ENCODE measurements around a stretch of chr11.

GRCh38 chr11:61125963-61126330, 23.7 kb downstream of the CD5 start:
- PRO-cap: no peak
- RAMPAGE, long total RNA, 3 experiments: no peak in any of the 3 experiments

DNA sequence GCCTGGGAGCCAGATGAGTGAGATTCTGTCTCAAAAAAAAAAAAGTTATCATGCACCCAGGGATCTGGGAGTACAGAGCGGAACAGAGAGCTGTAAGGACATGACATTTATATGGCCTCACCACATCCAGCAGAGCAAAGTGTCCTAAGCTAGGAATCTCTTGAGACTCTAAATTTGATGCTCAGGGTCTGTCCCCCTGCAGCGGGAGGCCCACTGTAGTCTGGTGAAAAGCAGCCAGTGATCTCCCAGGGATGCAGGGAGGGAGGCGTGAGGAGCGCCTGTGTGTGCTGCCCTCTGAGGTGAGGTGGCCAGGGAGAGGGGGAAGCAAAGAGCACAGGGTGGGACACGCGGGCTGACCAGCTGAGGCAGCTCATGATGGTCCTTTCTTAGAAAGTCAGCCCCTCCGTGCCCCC, 26.4 kb downstream of the CD5 start:
- PRO-cap: no peak
- RAMPAGE, long total RNA, 3 experiments: no peak in any of the 3 experiments

DNA sequence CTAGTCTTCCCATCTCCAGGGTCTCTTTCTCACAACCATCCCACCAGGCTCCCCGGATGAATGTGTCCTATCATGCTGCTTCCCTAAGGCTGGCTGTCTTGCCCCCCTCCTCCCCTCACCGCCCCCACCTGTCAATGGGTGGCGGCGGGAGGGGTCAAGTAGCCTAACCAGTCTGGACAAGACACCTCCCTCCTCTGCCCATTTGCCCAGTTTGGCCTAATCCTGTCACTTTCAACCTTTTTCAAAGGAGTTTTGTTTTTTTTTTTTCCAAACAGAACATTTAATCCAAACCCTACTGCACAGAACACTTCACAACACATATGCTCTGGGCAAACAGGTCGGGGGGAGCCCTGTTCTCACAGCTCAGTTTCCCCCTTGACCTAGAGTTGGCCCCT, 10.9 kb downstream of the VPS37C start:
- PRO-cap: no peak
- RAMPAGE, long total RNA, 3 experiments: no peak in any of the 3 experiments

GRCh38 chr11:61151572-61152400, 9.4 kb downstream of the VPS37C start:
- PRO-cap: no peak
- RAMPAGE, long total RNA, 3 experiments: no peak in any of the 3 experiments

GRCh38 chr11:61152679-61153157, 8.5 kb downstream of the VPS37C start:
- PRO-cap: no peak
- RAMPAGE, long total RNA, 3 experiments: no peak in any of the 3 experiments

- PRO-cap: no peak
- RAMPAGE, long total RNA, 3 experiments: no peak in any of the 3 experiments
These were observed 11.8 kb upstream of the VWCE start for GRCh38 chr11:61306896-61307371.

DNA sequence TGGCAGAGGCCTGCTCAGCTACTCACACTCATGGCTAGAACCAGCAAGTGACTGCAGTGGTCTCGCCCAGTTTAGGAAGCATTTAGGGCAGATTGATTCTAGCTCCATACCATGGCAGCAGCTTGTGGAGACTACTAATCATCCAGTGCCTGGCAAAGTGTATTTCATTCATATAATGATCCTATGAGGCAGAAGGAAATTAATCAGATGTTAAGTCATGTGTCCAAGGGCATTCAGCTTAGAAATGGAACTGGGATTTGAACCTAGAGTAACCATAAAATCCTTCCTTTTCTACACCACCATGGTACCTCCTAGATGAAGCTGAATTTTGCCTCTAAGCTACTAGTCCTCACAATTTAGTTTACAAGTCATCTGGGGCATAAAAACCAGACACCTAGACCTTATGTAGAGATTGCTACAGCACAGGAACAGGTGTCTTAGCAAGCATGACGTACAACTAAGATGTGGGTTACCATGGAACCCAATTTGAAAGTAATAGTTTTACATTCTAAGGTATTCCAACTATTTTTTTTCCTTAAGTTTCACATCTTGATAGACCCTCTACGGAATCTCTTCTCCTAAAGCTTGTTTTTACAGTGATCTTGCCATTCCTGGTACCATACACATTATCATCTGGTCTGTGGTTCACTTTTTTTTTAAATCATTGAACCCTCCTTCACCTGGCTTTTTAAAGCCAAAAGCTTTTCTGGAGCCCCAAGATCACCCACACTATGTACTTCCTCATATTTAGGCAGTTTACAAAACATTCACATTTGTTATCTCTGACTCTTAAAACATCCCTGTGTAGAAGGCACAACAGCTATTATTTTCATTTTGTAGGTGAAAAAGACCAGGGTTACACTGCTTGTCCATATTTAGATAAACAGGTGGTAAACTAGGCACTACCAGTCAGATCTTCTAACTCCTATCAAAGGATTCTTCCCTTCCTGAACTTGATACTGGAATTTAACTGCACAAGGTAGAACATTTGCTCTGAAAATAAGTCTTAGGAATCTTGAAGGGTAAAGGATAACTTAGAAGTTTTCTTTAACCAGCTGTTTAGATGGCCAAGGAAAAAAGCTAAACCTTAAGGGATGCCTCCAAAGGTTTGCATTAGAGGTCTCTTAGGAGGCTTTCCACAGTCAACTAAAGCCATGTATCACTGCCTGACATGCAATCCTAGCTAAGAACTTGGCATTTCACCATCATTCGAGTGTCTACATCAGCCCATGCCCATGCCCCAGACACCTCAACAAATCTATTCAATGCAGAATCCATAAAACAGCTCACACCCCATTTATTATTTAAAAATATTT, 9.4 kb downstream of the TMEM216 start:
- PRO-cap: no peak
- RAMPAGE, long total RNA, 3 experiments: no peak in any of the 3 experiments

DNA sequence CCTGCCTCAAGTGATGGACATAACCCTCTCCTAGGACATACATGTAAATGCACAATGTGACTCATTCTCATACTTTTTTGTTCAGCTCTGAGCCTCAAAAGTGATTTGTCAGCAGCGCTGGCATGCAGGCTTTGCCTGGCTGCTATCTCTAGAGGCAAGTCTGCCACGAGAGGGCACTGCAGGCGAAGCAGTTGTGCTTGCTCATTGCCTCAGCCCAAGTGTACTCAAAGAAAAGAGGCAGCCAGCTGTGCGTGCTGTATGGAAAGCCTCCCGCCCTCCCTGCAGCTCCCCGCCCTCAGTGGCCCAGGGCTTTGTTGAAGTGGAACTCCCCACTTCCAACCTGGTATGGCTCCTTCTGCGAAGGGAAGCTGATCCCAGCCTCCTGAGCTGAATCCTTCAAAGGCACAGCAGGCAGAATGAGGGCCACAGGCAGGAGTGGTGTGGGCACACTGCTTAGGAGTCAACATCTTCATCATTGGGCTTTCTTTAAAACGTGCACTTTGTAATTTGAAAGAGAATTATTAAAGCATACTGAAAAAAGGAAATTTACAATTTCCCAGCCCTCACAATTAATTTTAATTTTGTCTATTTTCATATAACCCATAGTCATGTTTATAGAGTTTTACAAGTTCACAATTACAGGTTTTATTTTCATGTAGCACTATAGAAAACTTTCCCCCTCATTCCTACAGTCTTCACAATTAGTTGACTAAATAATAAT, 16.4 kb downstream of the SDHAF2 start:
- PRO-cap: no peak
- RAMPAGE, long total RNA, 3 experiments: no peak in any of the 3 experiments

GRCh38 chr11:61515432-61516066, 7.0 kb downstream of the LRRC10B start:
- PRO-cap: no peak
- RAMPAGE, long total RNA, 3 experiments: no peak in any of the 3 experiments

- PRO-cap: no peak
- RAMPAGE, long total RNA, 3 experiments: no peak in any of the 3 experiments
These were observed 24.1 kb downstream of the LRRC10B start for GRCh38 chr11:61532635-61533141.

GRCh38 chr11:61555335-61556130, 25.3 kb downstream of the SYT7 start:
- PRO-cap: no peak
- RAMPAGE, long total RNA, 3 experiments: no peak in any of the 3 experiments

DNA sequence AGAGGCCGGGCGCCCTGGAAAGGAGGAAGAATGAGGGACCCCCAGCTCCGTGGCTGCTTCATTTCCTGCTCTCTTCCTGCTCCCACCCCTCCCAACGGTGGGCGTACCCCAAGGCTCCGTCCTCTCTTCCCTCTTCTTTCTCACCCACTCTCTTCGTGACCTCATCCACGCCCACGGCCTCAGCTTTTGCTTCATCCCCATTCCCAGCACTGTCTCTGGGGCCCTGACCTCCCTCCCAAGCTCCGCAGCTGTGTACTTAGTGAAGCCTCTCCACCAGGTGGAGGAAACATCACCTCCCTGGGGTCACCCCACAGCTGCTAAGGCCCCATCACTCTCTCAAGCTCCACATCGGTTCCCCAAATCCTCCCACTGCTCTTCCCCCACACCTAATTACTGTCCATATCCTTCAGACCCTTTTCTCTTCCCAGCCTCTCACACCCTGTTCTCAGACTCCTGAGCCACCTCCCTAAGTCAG, 7.8 kb upstream of the SYT7 start:
- PRO-cap: no peak
- RAMPAGE, long total RNA, 3 experiments: no peak in any of the 3 experiments

DNA sequence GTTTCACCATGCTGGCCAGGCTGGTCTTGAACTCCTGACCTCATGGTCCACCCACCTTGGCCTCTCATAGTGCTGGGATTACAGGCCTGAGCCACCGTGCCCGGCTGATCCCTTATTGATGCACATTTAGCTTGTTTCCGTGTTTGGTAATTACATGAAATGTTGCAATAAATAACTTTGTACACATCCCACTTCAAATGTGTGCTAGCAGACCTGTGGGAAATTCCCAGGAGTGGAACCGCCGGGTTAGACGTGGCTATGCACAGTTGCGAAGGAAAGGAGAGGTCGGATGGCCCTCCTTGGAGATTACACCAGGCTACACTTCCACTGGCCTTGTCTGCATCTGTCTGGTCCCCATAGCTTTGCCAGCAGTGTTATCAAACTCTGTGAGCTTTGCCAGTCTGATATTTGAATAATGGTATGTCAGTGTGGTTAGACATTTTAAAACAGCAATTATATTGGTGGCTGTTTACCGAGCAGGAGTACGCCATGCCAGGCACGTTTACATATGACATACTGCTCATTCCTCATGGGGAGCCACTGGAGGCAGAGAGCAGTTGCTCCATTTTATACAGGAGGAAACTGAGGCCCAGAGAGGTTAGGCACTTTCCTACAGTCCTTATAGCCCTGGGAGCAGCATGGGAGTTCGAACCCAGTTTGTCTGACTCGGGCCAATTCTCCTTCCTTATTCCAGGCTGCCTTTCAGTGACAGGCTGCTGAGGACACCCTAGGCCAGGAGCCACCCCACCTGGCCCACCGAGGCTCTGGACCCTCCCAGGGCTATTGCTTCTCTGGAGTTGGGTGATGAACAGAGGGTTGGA, 27.3 kb upstream of the SYT7 start:
- PRO-cap: no peak
- RAMPAGE, long total RNA, 3 experiments: no peak in any of the 3 experiments

GRCh38 chr11:61609991-61610550, 29.2 kb upstream of the SYT7 start:
- PRO-cap: no peak
- RAMPAGE, long total RNA, 3 experiments: no peak in any of the 3 experiments

- PRO-cap: bidirectional peak, plus-strand start at chr11:61792161, minus-strand start at chr11:61792047
- RAMPAGE, long total RNA, 3 experiments: no peak in any of the 3 experiments
These were observed 593 bp downstream of the TMEM258 start for GRCh38 chr11:61791731-61792281.

GRCh38 chr11:61801412-61802152, 8.9 kb downstream of the FEN1 start:
- PRO-cap: no peak
- RAMPAGE, long total RNA, 3 experiments: no peak in any of the 3 experiments

- PRO-cap: no peak
- RAMPAGE, long total RNA, 3 experiments: no peak in any of the 3 experiments
These were observed 10.7 kb downstream of the FEN1 start for GRCh38 chr11:61803020-61804109.

DNA sequence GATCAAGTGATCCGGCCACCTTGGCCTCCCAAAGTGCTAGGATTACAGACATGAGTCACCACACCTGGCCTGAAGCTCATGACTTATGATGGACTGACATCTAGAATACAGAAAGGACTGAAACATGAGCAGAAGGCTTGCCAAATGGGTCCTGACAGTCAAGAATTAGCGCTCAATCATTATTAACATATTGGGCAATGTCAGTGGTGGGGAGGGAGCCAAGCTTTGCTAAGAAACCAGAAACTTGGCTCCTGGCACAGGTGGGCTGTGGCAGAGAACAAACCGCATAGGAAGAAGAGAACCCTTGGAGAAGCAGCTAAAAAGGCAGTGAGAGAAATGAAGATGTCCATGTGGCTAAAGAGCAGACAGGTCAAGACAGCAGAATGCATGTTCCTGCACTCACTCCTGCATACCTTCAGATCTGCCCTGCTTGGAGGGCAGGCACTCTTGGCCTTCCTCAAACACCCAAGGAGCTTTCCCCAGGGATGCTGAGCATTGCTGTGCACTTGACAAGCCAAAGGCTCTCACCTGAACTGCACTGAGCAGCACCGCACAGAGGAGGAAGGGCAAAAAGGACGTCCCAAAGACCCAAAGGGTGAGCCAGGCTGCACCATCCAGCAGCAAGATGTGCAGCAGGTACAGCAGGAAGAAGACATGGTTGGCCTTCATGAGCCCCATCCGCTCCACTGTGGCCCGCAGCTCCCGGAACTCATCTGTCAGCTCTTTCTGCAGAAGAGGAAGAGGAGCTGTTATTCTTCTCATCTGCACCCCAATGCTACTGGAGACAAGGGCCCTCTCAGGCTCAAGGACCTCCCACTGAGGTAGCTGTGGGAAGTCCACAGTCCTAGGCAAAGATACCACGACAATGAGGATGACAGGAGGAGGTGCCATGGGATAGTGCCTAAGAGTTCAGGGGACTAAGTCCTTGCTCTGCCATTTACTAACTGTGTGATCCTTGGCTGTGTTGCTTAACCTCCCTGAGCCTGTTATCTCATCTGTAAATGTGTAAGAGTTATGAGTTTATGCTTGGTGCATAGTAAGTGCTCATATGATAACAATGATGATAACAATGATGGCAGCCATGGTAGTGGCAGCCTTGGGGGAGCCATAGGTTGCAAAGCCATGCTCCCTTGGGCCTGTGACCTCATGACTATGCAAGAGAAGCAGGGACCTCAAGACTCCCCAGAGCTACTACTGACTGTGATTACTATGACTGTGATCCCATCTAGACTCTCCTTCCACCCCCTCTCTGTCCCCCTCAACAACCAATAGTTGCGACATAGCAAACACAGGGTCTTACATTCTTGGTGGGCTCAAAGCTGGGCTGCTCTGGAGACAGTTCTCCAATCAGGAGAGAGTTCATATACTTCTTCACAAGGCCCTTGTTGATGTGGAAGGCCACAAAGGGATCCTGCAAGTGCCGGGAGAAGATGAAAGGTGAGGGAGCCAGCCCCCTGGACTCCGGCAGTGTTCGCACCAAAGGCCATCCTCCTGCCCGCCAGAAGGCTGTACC, 4.3 kb downstream of the FADS1 start:
- PRO-cap: no peak
- RAMPAGE, long total RNA, 3 experiments: no peak in any of the 3 experiments

- PRO-cap: bidirectional peak, plus-strand start at chr11:61816256, minus-strand start at chr11:61816148; bidirectional peak, plus-strand start at chr11:61816462, minus-strand start at chr11:61816530
- RAMPAGE, long total RNA, 3 experiments: no peak in any of the 3 experiments
These were observed 679 bp downstream of the FADS1 start for GRCh38 chr11:61816009-61816639.

GRCh38 chr11:61826392-61826825, 1.7 kb upstream of the FADS2 start:
- PRO-cap: no peak
- RAMPAGE, long total RNA, 3 experiments: no peak in any of the 3 experiments

Measured in subcutaneous adipose tissue (tissue), 3 donors.